ENCODE data around the genes PSMD13 and SCT.

DNA sequence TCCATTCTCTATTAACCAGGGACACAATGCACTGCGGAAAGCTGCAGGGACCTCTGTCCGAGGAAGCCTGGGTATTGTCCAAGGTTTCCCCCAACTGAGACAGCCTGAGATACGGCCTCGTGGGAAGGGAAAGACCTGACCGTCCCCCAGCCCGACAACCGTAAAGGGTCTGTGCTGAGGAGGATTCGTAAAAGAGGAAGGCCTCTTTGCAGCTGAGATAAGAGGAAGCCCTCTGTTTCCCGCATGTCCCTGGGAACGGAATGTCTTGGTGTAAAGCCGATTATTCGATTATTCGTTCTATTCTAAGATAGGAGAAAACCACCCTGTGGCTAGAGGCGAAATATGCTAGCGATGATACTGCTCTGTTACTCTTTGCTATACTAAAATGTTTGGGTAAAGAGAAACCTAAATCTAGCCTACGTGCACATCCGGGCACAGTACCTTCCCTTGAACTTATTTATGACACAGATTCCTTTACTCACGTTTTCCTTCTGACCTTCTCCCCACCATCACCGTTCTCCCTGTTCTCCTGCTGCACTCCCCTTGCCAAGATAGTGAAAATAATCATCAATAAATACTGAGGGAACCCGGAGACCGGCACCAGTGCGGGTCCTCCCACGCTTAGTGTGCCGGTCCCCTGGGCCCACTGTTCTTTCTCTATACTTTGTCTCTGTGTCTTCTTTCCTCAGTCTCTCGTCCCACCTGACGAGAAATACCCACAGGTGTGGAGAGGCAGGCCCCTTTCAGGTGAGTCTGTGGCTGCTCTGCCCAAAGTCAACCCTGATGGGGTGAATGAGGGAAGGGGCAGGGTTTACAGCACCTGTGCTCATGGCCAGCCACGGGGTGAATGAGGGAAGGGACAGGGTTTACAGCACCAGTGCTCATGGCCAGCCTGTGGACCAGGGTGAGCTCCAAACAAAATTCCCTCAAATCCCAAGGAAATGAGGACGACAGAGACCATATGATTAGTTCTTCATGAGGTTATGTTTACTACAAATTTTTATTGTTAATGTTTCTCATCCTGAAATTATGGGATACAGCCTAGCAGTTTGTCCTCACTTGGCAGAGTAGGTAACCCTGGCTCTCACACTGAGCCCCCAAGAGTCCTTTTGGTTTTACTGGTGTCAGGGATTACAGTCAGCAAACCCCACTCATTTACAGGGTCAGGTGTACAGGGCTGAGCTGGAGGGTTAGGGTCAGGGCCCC lies 4.8 kb downstream of the BET1L start:
- RRBS = 91% methylated on average over 3 of the region's 28 CpGs

DNA sequence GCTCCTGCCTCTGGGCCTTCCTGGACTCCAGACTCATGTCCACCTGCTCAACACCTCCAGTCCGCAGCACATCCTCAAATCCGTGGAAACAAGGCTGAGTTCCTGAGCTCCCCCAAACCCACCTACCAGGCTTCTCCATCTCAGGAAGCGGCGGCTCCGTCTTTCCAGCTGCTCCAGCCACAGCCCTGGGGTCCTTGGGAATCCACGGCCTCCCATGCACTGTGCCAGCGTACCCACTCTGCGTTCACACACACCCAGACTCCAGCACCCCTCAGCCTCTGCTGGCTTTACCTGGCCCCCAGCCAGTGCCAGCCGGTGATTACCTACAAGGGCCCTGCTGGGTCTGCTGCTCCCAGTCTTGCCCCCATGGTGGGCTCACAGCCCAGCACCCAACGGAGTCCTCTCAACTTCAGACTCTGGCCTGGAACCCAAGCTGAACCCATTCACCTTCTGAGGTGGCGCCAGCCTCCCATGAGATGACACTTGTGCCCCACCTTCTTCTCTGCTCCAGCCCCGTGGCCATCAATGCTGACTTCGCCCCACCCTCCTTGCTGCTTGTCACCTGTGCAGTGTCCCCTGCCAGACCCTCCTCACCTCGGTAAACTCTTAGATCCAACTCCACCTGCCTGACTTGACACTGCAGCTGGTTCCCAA lies 13.8 kb downstream of the SIRT3 start:
- RRBS = no CpG with 5 or more reads among the region's 14 CpGs

DNA sequence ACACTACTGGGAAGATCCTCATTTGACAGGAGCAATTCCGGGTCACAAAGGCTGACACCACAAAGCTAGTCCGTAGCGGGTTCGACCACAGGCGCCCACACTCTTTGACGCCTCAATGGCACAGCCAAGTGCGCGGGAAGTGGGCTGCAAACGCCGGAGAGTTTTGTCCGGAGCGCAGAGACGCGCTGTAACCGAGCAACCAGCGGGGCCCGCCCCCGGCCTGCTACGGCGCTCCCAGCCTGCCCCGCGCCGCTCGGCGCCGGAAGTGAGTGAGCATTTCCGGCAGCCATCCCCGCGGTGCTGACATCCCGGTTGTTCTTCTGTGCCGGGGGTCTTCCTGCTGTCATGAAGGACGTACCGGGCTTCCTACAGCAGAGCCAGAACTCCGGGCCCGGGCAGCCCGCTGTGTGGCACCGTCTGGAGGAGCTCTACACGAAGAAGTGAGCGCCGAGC lies at the start of gene PSMD13:
Gene PSMD13 (plus strand): TSS at position 272 of the 453 bp plus-strand sequence.
- RRBS = 1% methylated on average over 26 of the region's 40 CpGs

DNA sequence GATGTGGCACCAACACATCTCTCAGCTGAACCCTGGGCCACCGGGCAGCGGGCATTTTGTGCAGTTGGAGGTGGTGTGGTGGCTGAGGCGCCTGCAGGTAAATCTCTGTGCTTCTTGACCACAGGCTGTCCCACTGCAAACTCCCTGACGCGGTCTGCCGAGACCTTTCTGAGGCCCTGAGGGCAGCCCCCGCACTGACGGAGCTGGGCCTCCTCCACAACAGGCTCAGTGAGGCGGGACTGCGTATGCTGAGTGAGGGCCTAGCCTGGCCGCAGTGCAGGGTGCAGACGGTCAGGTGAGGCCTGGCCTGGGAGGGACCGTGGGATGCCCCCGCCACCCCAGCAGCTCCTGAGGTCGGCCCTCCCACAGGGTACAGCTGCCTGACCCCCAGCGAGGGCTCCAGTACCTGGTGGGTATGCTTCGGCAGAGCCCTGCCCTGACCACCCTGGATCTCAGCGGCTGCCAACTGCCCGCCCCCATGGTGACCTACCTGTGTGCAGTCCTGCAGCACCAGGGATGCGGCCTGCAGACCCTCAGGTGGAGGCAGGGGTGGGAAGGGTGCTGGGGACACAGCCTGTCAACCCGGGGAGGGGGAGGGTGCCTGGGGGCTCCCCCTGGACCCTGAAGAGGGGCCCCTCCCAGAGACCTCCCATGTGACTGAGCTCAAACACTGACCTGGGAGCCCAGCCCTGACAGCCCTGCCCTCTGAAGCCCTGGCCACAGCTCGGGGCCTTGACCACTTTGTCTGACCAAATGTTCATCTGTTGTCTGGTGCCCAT lies 4.6 kb upstream of the PGGHG start:
- RRBS = 78% methylated on average over 1 of the region's 22 CpGs

GRCh38 chr11:313120-313563 lies 698 bp upstream of the IFITM1 start:
- RRBS = no CpG with 5 or more reads among the region's 6 CpGs

DNA sequence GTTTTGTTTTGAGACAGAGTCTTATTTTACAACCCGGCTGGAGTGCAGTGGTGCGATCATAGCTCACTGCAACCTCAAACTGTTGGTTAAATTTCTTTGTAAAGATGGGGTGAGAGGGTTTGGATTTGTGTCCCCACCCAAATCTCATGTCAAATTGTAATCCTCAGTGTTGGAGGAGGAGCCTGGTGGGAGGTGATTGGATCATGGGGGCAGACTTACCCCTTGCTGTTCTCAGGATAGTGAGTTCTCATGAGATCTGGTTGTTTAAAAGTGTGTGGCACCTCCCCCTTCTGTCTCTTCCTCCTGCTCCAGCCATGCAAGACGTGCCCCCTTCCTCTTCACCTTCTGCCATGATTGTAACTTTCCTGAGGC lies 20.7 kb upstream of the IFITM3 start:
- RRBS = no CpG with 5 or more reads among the region's 3 CpGs

DNA sequence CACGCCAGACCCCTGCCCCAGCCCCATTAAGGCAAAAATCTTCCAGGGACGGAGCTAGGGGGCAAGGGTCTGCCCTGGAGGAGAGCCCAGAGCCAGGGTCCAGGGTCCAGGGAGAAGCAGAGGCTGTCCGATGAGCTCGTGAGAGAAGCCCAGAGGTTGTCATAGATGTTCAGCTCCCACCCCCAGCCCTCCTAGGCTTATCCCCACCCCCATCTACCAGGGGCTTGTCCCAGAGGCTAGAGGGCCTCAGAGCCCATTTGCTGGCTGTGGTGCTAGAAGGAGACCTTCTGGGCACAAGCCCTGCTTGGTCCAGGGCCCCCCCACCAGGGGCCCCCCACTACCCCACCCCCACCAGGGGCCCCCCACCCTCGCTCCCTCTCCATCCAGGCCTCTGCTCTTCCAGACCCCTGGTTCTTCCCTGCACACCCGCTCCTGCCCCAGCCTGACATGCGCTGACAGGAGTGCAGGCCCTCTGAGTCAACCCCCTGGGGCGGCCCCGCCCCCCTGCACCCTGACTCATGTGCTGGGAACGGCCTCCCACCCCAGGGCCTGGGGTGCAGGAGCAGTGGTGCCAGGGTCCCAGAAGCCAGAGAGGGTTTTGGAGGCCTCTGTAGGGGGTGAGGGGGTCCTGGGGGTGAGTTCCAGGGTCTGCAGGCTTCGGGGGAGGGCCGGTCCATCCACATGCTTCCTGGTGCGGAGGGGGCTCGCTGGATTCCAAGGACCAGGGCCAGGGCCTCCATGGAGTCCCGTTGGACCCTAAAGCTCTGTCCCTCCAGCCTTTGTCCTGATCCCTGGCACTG lies 908 bp upstream of the PKP3 start:
- RRBS = no CpG with 5 or more reads among the region's 15 CpGs

DNA sequence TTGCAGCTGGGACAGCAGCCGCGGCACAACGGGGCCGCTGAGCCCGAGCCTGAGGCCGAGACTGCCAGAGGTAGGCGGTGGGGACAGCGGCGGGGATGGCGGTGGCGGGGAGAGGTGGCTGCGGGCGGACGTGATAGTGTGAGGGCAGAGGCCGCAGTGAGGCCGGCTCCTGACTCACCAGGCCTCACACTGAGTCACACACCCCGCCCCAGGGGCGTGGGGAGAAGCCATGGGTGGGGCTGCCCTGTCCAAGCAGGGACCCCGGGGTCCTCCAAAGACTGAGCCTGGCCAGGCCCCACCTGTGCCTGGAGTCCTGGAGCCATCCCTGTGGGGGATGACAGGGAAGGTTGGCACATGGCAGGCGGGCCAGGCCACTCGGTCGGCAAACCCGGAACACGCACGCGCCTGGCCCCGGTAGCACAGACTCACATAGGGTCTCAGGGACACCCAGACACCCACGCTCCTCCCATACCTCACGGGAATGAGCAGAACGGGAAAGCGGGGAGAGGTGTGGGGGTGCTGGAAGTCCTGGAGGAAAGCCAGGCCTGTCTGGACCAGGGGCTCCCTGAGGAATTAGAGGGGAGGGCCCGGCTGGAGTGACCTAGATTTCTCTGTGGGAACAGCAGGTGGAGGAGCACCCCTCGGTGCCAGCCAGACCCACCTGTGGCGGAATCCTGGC lies 585 bp downstream of the PKP3 start:
- RRBS = 18% methylated on average over 2 of the region's 34 CpGs

DNA sequence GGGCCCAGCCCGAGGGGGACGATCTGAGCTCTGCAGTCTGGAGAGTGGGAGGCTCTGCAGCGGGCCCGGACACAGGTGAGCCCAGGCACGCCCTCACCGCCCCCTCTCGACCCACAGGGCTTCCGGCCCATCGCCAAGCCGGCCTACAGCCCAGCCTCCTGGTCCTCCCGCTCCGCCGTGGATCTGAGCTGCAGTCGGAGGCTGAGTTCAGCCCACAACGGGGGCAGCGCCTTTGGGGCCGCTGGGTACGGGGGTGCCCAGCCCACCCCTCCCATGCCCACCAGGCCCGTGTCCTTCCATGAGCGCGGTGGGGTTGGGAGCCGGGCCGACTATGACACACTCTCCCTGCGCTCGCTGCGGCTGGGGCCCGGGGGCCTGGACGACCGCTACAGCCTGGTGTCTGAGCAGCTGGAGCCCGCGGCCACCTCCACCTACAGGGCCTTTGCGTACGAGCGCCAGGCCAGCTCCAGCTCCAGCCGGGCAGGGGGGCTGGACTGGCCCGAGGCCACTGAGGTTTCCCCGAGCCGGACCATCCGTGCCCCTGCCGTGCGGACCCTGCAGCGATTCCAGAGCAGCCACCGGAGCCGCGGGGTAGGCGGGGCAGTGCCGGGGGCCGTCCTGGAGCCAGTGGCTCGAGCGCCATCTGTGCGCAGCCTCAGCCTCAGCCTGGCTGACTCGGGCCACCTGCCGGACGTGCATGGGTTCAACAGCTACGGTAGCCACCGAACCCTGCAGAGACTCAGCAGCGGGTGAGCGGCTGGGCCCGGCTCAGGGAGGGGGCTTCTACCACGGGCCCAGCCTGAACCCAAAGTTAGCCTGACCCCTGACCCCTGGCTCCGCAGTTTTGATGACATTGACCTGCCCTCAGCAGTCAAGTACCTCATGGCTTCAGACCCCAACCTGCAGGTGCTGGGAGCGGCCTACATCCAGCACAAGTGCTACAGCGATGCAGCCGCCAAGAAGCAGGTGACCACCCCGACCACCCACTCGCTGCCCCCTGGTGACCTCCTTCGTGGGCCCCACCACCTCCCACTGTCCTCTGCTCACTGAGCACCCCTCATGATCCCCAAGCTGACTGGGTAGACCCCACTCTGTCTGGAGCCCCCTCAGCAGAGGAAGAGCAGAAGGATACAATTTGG lies 3.1 kb downstream of the PKP3 start:
- RRBS = 17% methylated on average over 36 of the region's 67 CpGs

DNA sequence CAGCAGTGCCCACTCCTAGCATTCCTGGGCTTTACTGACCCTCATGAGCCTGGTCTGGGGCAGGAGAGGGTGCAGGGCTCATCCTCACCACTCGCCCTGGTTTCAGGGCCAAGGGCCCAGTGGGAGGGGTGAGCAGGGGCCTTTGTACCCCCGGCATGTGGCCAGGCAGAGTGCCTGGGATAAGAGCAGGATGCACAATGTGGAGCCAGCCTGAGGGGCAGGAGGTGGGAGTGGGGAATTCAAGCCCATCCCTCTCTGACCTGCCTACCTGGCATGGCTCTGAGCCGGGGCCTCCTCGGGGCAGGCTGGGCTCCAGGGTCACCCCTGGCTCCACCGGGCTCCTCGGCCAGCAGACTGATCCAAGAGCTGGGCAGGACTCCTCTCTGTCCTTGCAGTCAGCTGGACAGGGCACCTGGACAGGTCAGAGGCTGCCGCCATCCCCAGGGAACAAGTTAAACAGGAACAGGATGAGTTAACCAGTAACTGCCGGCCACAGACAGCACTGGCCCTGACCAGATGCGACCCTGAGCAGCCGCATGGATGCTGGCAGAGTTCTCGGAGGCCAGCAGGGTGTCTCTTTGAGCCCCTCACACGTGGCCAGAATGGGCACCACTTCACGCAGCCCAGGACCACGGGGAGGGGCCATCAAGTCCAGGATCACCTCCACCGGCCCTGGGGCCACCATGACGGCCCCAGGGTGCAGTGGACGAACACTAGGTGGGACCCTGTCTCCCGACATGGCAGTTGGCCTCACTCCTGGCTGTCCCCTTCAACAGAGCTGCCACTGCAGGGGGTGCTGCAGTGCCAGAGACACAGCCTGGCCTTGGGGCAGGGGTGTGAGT lies 5.0 kb downstream of the SIGIRR start:
- RRBS = 84% methylated on average over 3 of the region's 18 CpGs

DNA sequence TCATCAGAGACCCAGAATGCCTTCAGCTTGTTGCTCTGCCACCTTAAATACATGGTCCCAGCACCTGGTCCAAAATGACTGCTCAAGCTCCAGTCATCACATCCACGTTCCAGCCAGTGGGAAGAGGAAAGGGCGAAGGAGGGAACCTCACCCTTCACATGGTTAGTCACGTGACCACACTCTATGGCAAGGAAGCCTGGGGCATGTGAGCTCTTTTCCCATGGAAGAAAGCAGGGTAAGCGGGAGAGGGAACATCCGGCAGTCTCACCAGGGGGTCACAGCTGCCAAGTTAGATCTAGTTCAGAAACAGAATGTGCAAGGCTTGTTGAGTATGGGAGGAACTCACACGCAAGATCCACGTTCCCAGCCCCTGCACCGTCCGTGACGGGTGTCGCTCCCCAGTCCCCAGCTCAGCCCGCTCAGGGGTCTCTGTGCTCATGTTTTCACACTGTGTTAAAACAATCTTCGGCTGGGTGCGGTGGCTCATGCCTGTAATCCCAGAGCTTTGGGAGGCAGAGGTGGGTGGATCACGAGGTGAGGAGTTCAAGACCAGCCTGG lies 1.9 kb upstream of the ANO9 start:
- RRBS = no CpG with 5 or more reads among the region's 15 CpGs

DNA sequence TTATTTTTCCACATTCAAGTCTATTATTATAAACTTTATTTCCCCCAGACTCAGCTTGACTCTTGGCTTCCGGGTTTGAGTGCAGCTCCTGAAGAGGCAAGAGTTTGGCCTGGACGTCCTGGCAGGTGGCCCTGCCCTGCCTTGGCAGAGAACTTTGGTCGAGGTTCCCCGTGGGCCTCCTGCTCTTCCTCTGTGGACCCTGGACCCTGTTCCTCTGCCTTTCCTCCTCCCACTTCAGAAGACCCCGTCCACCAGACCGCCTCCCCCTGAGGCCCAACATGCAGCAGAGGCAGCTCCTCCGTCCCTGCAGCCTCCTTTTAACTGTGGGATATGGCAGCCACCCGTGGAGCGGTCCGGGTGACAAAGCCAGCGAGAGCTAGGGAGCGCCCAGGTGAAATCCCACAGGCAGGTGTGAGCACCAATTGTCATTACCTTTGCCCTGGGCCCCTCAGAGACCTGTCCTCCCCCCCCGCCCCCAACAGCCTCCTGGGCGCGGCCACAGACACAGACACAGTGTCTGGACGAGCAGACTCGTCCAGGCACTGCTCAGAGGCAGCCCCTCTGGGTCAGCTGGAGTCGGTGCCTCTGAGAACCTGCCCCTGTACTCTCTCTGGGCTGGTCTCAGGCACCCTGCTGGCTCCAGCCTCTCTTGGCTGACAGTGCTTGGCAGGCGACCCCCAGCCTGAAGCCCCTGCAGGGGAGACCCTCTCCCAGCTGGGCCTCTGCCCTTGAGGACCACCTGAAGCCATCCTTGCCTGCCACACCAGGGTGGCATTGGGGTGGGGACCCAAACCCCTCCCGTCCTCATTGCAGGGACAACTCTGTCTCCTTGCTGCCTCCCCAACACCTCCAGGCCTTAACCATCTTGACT lies 4.1 kb upstream of the ANO9 start:
- RRBS = no CpG with 5 or more reads among the region's 20 CpGs

DNA sequence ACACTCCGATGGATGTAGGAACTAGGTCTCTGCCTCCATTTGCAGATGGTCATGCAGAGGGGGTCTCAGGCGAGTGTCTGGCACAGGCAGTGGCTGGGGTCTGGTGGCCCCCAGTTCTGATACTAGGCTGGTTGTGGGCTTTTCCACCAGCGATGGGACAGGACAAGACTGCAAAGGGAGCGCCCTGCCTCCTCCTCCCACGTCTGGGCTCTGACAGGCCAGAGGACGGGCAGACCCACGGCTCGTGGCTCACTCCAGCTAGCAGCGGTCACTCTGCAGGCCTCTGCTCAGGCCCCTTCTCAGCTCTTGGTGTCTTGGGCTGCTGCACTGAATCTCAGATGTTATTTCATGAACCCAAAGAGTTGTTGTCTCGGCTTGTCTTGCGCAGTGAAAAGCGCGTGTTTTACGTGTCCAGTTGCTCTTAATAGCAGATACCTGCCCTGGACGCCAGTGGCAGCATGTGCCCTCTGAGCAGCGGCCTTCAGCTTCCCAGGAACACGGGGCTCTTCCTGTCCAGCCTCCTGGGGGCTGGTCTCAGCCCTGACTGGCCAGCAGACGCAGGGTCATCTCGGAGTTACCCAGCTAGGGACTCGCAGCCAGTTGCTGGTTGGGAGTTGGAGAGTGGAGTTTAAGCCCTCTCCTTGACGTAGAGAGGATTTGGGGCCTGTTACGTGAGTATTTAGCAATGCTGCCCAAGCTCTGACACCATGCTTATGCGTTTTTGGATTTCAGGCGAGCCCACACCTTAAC lies 9.6 kb downstream of the PTDSS2 start:
- RRBS = no CpG with 5 or more reads among the region's 24 CpGs

DNA sequence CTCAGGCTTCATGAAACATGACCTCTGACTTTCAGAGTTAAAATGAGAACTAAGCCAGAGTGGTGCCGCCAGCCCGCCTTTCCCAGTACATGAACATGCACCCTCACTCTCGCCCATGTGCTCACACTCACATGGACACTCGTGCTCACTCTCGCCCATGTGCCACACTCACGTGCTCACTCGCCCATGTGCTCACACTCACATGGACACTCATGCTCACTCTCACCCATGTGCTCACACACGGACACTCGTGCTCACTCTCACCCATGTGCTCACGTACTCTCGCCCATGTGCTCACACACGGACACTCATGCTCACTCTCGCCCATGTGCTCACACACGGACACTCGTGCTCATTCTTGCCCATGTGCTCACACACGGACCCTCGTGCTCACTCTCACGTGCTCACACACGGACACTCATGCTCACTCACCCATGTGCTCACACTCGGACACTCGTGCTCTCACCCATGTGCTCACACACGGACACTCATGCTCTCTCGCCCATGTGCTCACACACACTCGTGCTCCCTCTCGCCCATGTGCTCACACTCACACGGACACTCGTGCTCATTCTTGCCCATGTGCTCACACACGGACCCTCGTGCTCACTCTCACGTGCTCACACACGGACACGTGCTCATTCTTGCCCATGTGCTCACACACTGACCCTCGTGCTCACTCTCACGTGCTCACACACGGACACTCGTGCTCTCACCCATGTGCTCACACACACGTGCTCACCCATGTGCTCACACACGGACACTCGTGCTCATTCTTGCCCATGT lies 9.9 kb downstream of the RNH1 start:
- RRBS = no CpG with 5 or more reads among the region's 39 CpGs

GRCh38 chr11:619680-620013 lies 3.9 kb upstream of the IRF7 start:
- RRBS = 82% methylated on average over 2 of the region's 21 CpGs

DNA sequence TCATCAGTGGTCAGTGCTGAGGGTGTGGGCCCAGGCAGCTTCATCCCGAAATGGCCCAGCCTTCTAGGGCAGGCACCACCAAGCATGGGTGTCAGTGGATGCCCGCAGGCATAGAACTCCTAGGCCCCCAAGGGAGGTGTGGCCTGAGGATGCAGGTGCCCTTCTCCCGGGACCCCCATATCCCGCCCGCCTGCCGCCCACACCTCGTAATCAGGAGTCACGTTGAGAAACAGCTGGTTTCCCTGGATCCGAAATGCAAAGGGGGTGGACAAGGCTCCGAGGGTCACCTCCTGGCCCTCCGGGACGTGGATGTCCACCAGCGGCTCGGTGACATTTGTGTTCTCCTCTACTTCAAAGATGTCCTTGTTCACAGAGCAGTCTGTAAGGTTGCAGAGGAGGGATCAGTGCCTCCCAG lies 394 bp downstream of the CDHR5 start:
- RRBS = no CpG with 5 or more reads among the region's 14 CpGs

DNA sequence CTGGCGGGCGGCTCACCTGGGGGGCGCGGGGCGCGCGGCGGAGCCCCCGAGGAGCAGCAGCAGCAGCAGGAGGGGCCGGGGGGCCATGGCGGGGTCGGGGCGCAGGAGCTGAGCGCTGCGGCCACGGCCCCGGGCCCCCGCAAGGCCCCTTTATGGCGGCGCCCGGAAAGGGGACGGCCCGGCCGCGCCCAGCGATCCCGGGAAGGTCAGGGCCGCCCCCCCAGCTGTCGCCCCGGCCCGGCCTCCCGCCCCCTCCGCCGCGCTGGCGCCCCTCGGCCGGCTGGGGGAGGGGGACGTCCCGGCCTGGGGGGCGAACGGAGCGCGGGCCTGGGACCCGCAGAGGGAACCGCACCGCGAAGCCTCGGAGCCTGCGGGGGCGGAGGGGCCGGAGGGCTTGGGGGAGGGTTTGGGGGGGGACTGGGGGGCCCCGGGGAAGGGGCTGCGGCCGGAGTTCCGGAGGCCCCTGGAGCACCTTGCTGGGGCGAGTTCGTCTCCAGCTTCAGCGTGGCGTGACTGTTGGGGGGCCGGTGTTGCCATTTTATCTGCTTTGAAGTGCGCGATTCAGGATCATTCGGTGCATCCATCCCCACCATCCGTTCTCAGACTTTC lies at the start of gene SCT:
Gene SCT (minus strand): TSS at position 125 of the 609 bp plus-strand sequence.
- RRBS = 16% methylated on average over 41 of the region's 65 CpGs

DNA sequence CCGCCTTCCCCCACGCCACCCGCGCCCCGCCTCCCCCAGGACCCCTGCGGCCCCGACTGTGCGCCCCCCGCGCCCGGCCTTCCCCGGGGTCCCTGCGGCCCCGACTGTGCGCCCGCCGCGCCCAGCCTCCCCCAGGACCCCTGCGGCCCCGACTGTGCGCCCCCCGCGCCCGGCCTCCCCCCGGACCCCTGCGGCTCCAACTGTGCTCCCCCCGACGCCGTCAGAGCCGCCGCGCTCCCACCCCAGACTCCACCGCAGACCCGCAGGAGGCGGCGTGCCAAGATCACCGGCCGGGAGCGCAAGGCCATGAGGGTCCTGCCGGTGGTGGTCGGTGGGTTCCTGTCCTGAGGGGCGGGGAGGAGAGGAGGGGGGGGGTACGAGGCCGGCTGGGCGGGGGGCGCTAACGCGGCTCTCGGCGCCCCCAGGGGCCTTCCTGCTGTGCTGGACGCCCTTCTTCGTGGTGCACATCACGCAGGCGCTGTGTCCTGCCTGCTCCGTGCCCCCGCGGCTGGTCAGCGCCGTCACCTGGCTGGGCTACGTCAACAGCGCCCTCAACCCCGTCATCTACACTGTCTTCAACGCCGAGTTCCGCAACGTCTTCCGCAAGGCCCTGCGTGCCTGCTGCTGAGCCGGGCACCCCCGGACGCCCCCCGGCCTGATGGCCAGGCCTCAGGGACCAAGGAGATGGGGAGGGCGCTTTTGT lies 3.1 kb downstream of the DRD4 start:
- RRBS = 18% methylated on average over 19 of the region's 73 CpGs

DNA sequence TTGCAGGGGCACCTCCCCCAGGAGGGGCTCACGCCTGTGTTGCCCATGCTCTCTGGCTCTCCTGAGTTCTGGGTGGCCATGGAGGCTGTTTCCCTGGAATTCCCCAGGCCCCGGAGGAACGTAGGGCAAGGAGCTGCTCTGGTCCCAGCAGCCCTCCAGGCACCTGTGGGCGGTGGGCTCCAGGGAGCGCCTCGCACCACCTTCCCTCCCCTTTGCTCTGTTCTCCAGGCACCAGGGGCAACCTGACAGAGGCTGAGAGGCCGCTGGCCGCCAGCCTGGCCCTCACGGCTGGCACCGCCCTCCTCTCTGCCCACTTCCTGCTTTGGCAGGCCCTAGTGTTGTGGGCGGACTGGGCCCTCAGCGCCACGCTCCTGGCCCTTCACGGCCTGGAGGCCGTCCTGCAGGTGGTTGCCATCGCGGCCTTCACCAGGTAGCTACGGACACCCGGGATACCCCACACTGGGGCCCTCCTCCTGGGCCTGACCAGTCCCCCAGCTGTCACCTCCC lies 3.3 kb upstream of the EPS8L2 start:
- RRBS = no CpG with 5 or more reads among the region's 19 CpGs

DNA sequence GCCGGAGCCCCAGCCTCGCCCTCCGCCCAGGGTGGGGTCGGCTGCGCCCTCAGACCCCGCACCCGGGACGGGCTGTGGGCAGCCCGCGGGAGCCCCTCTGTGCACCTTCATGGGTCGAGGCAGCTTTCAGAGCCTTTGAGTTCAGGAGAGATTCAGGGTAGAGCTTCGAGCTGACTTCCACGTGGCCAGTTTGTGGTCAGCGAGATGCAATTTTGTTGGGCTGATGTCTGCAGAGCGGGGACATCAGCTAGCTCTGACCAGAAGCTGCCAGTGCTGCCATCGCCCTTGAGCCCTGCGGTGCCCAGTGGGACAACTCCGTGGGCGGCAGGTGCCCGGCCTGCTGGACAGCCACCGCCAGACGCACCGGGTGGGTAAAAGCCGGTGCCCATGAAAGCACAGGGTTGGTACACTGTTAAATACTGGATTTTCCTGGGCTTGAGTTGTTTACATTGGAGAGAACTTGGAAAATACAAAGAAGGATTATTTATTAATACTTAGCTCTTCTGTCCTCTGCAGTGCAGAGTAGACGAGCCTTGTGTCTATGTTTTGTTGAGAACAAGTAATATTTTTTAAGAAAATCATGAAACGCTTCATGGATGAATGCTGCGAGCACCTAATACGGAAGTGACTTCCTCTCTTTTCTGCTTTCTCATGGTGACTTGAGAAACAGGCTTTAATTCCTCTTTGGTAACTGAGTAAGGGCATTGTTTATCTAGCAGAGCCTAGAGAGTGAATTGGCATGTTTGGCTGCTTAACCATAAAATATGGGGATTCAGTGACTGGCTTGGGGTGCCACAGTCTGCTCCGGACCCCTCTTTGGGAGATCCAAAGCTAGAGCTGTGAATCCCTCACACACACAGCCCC lies 913 bp downstream of the TALDO1 start:
- RRBS = 2% methylated on average over 7 of the region's 29 CpGs